ENCODE data around the genes ZP2 and SCNN1B.

GRCh38 chr16:21153379-21153705, 2.7 kb upstream of the DNAH3 start:
- PRO-cap = no peak
- RAMPAGE, long total RNA, 2 experiments = no peak in any of the 2 experiments

DNA sequence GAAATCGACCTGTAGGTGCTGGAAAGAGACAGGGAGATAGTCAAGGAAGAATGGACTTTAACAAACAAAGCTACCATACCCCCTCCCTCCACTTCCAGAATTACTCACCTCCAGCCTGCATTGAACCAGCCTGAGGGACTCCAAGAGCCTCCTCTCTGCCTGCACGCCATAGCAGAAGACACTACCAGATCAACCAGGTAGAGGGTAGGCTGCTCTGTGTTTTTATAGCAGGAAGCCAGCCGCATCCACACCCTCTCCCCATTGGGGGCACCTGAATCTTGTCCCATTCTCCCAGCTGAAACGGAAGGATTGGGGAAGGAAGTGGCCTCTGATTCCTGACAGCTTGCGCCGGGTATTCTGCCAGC, at the start of gene ZP2:
Gene ZP2 (minus strand): TSS at position 197 of the 365 bp plus-strand sequence.
- PRO-cap = no peak
- RAMPAGE, long total RNA, 2 experiments = no peak in any of the 2 experiments

GRCh38 chr16:21235162-21235747, 1.8 kb downstream of the ANKS4B start:
- PRO-cap = no peak
- RAMPAGE, long total RNA, 2 experiments = no peak in any of the 2 experiments

DNA sequence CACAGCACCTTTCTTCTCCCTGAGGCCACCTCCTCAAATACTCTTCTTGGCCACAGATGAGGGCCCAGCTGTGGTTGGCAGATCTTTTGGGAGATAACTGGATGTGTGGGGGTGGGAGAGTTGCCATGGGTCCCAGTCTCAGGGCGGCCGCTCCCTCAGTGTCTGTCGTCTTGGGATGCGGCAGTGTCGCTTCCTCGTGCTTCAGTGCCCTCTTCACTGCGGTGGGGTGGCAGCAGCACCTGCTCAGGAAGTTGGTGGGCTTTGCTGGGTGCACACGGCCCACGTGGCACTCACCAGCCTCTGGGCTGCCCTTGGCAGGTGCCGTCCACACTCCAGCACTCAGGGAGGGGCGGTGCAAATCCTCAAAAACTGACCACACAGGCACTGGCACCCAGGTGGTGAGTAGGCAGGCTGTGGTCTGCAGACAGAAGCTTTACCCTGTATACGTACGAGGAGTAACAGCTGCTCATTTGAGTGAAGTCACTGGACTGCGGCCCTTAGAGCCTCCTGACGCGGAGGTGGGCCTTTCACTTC, 81.9 kb upstream of the CRYM start:
- PRO-cap = no peak
- RAMPAGE, long total RNA, 2 experiments = no peak in any of the 2 experiments

DNA sequence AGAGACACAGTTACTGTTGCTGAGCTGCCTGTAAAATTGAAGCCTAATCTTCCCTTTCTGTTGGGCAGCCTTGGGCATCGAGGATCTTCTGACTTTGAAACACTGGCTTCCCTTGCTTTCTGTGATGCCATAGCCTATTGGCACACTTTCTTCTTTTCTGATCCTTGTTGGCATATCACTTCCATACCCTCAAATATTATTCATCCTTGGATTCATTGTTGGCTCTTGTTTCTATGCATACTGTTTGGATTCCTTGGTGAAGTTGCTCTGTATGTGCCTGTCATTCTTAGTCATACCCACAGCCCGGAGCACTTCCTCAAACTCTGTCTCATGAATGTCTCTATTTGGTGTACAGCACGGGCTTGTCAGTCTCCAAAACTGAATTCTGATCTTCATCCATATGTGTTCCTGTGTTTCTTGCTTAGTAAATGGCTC, 85.7 kb upstream of the CRYM start:
- PRO-cap = no peak
- RAMPAGE, long total RNA, 2 experiments = no peak in any of the 2 experiments

GRCh38 chr16:21624703-21625289, 25.4 kb downstream of the METTL9 start:
- PRO-cap = no peak
- RAMPAGE, long total RNA, 2 experiments = no peak in any of the 2 experiments

DNA sequence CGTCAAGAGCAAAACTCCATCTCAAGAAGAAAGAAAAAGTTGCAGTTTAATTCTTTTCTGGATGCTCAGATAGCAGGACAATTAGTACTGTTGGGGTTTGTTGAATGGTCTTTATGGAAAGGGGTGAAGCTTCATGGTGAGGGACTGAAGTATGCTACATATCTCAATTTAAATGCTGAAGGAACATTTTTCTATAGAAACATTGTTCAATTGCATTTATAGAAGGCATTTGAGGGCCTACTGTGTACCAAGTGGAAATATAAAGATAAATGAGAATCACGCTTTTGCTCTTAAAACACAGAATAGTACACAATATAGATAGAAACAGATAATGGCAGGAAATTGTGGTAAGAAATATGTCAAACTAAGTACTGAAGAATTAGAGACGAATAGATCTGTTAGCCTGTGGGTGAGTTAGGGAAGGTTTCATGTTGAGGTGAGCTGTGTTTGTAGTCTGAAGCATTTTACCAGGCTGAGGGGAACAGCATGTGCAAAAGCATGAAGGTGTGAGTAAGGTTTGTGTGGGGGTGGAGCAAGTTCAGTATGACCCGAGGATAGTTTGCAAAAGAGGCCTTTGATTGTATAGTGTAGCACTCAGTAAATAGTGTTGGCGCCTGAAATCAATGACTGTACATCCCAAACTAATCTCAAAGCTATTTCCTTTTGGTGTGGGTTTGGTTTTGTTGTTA, 14.0 kb downstream of the IGSF6 start:
- PRO-cap = no peak
- RAMPAGE, long total RNA, 2 experiments = no peak in any of the 2 experiments

GRCh38 chr16:22030821-22031555, 23.1 kb downstream of the MOSMO start:
- PRO-cap = no peak
- RAMPAGE, long total RNA, 2 experiments = no peak in any of the 2 experiments

- PRO-cap = unidirectional peak, plus-strand start at chr16:22191109; bidirectional peak, plus-strand start at chr16:22191390, minus-strand start at chr16:22191324
- RAMPAGE, long total RNA, 2 experiments = start-site peak on the plus strand in 2 of 2 experiments, at chr16:22191379-22191401 at its widest, 15 to 17 reads per replicate
Observed at GRCh38 chr16:22190622-22191725, 15.1 kb upstream of the EEF2K start.

GRCh38 chr16:22211626-22212321, 5.7 kb downstream of the EEF2K start:
- PRO-cap = no peak
- RAMPAGE, long total RNA, 2 experiments = no peak in any of the 2 experiments

DNA sequence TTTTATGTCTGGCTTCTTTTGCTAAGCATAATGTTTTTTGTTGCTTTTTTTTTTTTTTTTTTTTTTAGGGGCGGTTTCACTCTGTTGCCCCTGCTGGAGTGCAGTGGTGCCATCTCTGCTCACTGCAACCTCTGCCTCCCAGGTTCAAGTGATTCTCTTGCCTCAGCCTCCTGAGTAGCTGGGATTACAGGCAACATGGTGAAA, 28.7 kb downstream of the EEF2K start:
- PRO-cap = no peak
- RAMPAGE, long total RNA, 2 experiments = no peak in any of the 2 experiments

DNA sequence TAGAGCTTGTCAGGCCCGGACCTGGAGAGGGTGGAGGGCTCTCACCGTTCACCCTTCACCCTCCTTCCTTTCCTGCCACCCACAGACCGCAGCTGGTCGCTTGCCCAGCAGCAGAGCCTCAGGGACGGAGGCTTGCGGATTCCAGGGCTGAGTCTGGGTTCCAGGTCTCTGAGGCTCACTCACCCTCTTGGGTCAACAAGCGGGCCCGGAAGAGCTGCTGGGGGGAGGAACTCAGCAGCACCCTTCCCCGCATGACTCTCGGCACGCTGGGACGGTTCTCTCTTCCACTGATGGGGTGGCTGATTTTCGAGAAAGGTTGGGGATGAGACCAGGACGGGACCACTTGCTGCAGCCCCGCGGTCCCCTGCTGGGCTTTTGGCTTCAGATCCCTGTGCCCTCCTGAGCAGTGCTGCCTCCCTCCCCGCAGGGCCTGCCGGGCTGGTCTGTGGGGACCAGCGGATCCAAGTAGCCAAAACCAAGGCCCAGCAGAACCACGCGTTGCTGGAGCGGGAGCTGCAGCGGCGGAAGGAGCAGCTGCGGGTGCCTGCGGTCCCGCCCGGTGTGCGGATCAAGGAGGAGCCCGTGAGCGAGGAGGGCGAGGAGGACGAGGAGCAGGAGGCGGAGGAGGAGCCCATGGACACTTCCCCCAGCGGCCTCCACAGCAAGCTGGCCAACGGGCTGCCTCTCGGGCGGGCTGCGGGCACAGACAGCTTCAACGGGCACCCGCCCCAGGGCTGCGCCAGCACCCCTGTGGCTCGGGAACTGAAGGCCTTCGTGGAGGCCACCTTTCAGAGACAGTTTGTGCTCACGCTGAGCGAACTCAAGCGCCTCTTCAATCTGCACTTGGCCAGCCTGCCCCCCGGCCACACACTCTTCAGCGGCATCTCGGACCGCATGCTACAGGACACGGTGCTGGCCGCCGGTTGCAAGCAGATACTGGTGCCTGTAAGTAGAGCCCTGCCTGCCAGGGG, 28.4 kb downstream of the POLR3E start:
- PRO-cap = no peak
- RAMPAGE, long total RNA, 2 experiments = no peak in any of the 2 experiments

GRCh38 chr16:22606435-22606977, 95.8 kb downstream of the NPIPB5 start:
- PRO-cap = no peak
- RAMPAGE, long total RNA, 2 experiments = no peak in any of the 2 experiments

DNA sequence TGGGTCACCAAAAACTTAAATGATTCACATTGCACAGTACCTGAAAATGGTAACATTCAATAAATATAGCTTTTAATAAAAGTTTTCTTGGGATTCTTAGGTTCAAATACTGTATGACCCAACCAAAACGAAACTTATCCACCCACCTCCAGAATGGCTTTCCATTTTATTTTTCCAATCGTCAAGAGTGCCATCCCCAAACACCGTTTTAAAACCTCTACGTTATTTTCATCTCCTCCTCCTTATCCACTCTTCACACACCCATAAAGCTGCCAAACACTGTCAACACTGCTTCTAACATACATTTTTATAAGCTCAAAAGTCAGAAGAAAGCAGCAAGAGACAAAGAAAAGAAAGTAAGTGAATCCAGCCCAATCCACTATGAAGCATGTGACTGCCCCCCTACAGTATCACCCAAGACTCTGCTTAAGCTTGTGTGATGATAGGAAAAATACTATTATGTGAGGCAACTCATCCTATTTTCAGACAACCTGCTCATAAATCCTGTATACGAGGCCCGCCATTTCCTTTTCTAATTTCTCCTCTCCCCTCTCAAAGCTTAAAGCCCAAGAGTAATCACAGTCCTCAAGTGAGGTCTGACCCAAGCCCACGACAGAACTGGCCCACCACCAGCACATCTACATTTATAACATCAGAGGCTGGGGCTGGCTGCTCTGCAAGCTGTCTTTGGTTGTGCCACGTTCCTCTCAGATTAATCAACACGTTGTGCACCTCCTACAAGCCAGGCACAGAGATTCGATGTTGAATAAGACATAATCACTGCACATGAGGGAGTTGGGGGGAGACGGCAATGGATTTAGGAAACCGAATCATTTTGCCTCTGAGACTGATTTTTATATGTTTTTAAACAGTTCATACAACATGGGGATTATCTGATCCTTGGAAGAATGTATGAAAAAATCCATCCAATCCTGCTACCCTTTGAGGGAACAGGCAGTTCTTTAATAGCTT, 16.3 kb downstream of the USP31 start:
- PRO-cap = no peak
- RAMPAGE, long total RNA, 2 experiments = no peak in any of the 2 experiments

GRCh38 chr16:23302052-23303025, at the start of gene SCNN1B:
TSS of gene SCNN1B (plus strand) at chr16:23302302.
- PRO-cap = no peak
- RAMPAGE, long total RNA, 2 experiments = start-site peak on the plus strand in 1 of 2 experiments, at chr16:23302315-23302339 at its widest, 52 reads per replicate

DNA sequence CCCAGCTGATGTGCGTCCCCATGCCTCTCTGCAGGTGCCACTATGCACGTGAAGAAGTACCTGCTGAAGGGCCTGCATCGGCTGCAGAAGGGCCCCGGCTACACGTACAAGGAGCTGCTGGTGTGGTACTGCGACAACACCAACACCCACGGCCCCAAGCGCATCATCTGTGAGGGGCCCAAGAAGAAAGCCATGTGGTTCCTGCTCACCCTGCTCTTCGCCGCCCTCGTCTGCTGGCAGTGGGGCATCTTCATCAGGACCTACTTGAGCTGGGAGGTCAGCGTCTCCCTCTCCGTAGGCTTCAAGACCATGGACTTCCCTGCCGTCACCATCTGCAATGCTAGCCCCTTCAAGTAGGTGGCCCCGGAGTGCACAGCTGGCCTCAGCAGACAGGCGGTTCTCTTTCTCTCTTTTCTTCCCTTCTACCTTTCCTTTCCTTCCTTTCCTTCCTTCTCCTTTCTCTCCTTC, 46.5 kb downstream of the SCNN1B start:
- PRO-cap = no peak
- RAMPAGE, long total RNA, 2 experiments = no peak in any of the 2 experiments

- PRO-cap = no peak
- RAMPAGE, long total RNA, 2 experiments = no peak in any of the 2 experiments
Observed at GRCh38 chr16:23393127-23393515, 59.9 kb downstream of the COG7 start.

DNA sequence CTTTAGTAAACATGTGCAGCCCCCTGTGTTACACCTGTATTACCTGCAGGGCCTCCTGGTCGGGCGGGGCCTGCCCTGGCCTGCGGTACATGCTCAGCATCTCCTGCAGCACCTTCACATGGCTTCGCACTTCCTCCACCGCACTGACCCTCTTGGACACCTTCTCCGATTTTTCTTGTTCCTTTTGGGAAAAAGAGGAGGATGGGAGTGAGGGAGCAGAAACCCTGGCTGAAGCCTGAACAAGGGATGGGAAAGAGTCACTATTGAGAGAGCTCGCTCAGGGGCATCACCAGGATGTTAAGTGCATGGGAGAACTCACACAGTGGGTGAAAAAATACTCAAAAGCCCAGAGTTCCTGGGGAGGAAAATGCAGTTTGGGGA, 24.3 kb downstream of the GGA2 start:
- PRO-cap = no peak
- RAMPAGE, long total RNA, 2 experiments = no peak in any of the 2 experiments

DNA sequence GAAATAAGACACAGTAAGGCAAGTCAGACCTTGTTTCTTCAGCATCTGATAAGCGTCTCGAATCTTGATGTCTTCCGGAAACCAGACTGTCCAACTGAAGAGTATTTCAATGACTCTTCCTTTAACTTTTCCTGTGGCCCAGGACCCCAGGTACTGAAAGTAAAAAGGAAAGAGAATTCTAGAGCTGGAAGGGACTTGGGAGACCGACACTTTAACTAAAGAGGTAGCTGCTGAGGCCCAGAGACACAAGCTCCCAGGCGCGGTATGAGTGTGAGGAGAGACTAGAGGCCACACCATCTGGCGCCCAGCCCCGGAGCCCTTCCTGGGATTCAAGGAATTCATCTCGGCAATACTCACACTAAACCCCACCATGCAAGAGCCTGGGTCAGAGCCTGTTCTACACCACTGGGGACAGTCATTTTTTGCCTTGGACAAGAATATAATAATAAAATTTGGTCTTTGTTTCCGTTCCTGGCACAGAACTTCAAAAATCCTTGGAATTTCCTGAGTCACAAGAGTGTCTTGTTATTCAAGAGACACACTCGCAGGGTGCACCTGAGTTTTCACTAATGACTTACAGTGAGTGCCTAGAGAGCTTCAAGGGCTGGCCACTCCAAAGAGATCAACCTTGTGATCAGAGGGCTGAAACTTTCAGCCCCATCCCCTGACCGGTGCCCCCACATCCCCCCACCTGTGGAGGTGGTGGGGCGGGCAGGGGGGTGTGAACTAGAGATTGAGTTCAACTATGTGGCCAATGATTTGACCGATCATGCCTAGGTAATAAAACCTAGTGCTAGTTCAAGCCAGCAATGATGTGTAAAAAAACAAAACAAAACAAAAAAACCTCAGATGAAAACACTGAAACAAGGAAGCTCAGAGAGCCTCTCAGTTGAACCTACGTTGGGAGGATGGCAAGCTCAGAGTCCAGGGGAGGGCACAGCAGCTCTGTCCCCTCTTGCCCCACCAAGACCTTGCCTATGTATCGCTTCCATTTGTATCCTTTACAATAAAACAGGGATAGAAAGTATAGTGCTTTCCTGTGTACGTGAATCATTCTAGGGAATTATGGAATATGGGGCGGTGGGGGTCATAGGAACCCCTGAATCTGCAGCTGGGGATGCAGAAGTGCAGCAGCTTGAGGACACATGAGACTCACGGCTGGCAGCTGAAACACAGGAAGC, 18.3 kb downstream of the GGA2 start:
- PRO-cap = no peak
- RAMPAGE, long total RNA, 2 experiments = no peak in any of the 2 experiments

GRCh38 chr16:23504013-23504458, 6.3 kb downstream of the GGA2 start:
- PRO-cap = no peak
- RAMPAGE, long total RNA, 2 experiments = no peak in any of the 2 experiments

All from breast epithelium (tissue), 2 donors.